SJSA1 (cell line): ENCODE results near the genes ZNF70, VPREB3 and GUCD1.

GRCh38 chr22:23687729-23688352 lies 3.0 kb upstream of the RGL4 start:
- RAMPAGE, long total RNA, result no peak

DNA sequence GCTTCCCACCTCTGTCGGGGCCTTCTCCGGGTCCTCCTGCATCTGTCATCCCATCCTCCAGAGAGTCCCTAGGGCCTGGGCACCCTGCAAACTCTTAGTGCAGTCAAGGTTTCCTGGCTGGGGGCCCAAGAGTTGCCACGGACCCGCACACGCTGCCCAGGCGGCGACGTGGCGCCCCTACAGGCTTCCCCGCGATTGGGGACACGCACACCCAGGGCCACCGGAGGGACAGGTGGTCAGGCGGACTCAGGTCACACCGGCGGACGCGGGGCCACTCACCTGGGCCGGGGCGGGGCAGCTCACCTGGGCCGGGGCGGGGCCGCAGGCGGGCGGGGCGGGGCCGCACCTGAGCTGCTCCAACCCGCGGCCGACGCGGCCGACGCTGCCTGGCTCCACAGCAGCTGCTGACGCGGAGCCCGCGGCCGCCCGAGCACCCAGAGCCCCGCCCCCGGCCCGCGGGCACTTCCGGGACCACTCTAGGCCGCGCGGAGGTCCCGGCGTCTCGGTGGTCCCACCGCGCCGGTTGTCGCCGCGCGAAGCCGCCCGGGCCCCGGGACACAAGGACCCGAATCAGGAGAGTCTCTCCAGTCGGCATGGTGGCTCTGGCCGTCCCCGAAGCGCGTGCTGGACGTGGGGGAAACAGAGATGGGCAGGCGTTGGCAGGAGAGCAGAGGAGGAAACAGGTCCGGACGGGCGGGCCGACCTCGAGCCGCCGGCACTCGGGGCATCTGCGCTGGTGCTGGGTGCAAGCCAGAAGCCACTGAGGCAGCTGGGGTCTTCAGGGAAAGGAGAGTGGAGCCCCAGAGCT lies at the start of gene ZNF70:
Gene ZNF70, minus strand, starts transcription at position 411 of the 808 bp plus-strand sequence.
- RAMPAGE, long total RNA, result no peak

- RAMPAGE, long total RNA, result no peak
Observed at GRCh38 chr22:23754280-23754657, at the start of gene VPREB3. Gene VPREB3 (minus strand): TSS chr22:23754425.

- RAMPAGE, long total RNA, result no peak
Observed at GRCh38 chr22:23811069-23811839, 24.5 kb downstream of the SMARCB1 start.

DNA sequence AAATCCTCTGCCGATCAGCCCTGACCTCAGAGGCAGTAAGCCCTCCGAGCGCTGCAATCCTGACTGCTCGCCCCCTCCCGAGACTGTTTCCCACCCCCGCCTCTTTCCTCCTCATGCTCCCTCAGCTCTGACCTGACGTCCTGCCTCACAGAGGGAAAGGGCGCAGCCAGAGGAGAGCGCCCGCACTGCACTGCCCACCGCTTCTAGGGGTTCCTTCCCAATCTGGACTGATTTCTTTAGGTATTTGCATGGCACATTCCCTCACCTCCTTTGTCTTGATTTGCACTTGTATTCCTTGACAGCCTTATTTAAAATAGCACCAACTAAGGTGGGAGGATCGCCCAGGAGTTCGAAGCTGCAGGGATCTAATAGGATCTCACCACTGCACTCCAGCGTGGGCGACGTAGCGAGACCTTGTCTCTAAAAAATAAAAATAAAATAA lies 624 bp downstream of the SLC2A11 start:
- RAMPAGE, long total RNA, result no peak

GRCh38 chr22:23895343-23895977 lies 1.3 kb downstream of the MIF start:
- RAMPAGE, long total RNA, result no peak

GRCh38 chr22:23913295-23914446 lies 19.5 kb downstream of the MIF start:
- RAMPAGE, long total RNA, result no peak

GRCh38 chr22:24050732-24051209 lies 39.7 kb downstream of the CABIN1 start:
- RAMPAGE, long total RNA, result no peak

GRCh38 chr22:24162327-24162915 lies 18.9 kb upstream of the SUSD2 start:
- RAMPAGE, long total RNA, result no peak

DNA sequence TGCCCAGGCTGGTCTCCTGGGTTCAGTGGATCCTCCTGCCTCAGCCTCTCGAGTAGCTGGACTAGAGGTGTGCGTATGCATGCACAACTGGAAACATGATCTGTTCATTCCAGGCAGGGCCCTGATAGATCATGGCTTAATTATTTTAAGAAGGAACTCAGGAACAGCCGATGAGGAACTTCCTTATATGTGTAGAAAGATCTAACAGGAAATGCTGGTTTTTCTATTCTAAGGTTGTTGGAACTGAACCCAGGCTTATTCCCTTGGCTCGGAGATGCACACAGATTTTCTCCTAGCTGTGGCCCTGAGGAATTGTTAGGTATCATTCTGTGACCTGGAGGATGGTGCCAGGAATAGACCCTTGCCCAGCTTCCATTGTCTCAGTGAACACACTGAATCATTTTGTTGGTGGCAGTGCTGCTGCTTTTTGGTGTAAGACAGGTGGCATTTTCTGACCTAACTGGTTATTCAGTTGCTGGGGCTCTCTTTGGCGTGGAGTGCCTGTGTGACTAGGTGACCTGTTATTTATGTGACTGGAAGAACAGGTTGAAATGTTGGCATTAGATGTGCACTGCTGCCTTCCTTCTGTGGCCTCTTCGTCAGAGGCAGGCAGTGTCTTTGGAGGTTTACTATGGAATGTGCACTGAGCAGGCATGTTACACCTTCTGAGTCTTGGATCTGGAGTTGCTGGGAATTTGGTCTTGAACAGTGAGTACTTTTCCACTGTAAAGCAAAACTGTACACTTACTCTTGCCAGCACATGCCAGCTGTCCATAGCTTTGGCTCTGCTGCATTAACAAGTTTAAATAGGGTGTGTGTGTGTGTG lies 32.6 kb downstream of the SPECC1L start:
- RAMPAGE, long total RNA, result no peak

DNA sequence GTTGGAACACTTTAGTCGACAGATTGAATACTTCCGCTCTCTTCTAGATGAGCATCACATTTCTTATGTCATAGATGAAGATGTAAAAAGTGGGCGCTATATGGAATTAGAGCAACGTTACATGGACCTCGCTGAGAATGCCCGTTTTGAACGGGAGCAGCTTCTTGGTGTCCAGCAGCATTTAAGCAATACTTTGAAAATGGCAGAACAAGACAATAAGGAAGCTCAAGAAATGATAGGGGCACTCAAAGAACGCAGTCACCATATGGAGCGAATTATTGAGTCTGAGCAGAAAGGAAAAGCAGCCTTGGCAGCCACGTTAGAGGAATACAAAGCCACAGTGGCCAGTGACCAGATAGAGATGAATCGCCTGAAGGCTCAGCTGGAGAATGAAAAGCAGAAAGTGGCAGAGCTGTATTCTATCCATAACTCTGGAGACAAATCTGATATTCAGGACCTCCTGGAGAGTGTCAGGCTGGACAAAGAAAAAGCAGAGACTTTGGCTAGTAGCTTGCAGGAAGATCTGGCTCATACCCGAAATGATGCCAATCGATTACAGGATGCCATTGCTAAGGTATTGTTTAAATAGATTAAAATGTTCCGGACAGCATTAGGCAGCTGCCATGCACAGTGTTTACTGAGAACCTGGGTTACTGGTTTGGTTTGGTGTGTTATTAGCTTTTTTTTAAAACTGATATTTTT lies 51.9 kb downstream of the SPECC1L start:
- RAMPAGE, long total RNA, result no peak

DNA sequence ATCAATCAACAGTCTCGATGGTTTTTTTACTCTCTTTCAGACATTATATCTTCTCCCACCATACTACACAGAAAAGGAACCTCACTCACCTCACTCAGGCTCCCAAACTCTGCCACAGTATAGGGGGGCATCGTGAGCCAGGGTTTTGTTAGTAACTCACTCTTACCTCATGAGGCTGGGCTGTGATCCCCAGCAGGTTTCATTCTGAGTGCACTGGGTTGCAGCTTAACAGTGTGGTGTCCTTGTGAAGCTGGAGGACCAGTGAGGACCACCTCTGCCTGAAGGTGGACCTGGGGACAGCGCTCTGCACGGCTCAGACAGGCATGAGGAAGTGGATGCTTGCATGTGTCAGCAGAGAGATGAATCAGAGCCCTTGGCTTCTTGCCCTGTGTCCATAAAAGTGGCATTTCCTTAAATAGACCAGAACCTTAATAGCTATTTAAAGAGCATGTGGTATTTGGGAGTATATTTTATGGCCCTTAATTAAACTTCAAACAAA lies 25.0 kb upstream of the ADORA2A start:
- RAMPAGE, long total RNA, result no peak

- RAMPAGE, long total RNA, result no peak
Observed at GRCh38 chr22:24419642-24420593, 7.5 kb upstream of the ADORA2A start.

GRCh38 chr22:24428643-24429828 lies 1.6 kb downstream of the ADORA2A start:
- RAMPAGE, long total RNA, result no peak

GRCh38 chr22:24433927-24435022 lies 6.9 kb downstream of the ADORA2A start:
- RAMPAGE, long total RNA, result no peak

DNA sequence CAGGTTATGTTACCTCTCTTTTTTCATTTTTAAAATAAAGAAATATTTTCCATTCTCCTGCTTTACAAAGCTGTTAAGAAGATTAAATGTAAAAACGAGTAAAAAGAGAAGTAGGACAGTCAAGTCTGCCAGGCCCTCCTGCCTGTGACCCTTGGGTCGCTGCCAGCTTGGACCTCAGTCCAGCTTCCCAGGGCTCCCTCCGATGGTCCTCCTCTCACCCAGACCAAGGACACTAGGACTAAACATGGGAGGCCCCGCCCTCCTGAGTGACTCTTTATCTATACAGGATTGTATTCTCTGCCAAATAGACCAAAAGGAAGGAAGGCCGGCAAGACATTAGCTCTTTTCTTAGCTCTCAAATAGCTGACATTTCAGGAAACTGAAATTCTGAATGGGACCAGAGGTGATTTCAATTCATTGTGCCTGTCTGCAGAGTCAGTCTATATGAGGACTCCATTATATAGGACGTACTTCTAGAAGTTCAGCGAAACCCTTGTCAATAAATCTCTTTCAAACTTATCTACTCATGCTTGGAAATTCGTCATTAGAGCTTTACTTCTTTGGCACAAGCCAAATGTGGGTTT lies 28.4 kb downstream of the ADORA2A start:
- RAMPAGE, long total RNA, result no peak

DNA sequence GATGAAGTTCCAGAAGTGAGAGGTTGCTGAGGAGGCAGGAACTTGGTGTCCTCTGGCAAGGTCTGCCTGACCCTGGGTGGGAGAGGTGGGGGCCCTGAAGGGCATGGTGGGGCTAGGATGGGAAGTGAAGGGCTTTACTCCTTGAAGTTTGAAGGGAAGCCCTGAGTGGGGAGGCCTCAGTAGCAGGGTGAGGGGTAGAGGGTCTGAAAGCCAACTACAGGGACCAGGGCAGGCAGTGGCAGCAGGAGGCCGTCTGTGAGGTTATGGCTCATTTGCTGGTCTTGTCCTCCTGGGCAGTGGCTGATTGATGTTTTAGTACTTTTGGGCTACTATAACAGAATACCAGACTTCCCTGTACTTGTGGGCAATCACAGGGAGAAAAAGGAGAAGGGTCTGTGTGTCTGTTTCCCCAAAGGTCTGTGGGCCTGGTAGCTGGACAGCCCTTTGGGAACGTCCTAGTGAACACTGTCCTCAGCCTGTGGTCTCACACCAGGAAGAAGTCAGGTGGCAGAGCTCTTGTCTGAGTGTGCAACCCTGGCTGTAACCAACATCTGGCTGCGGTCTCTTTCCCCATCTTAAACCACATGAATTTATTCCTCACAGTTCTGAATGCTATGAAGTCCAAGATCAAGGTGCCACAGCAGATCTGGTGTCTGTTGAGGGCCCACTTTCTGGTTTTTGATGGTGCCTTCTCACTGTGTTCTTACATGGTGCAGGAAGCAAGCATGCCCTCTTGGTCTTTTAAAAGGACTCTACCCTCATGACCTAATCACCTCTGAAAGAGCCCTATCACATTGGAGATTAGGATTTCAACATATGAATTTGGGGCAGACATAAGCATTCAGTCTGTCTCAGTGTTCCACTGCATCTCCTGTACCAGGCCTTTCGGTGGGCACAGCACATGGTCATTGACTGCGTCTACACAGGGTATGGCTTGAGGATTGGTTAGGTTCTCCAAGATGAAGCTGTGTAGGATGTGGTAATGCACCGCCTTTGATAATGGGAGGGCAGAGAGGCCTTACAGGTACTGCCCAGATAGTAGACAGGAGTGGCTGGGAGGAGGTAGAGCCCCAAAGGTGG lies 2.6 kb downstream of the UPB1 start:
- RAMPAGE, long total RNA, result no peak

DNA sequence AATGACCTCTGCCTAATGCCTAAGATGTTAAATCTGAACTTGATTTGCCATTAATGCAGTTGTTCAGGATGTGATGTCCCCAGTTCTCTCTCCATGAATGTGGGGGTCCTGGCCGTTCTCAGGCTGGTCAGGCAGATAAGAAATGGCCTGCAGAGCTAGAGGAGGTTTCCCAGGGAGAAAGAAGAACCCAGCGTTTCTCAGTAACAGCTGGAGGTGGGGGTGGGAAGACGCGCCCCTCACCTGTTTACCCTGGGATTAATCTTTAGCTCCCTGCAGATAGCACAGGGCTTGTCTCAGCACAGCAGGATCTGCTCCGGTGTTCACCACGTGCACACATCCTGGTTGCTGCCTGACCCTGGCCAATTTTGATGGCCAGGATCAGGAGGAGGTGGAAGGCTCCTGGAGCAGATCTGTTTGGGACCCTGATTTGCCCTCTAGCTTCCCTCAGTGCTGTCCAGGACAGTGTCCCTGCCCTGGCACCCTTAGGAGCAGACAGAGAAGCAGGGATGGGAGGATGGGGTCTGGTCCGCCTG lies 19.0 kb downstream of the UPB1 start:
- RAMPAGE, long total RNA, result no peak

- RAMPAGE, long total RNA, result no peak
Observed at GRCh38 chr22:24554266-24555303, at the start of gene GUCD1. Gene GUCD1 (minus strand): TSS chr22:24555138.

DNA sequence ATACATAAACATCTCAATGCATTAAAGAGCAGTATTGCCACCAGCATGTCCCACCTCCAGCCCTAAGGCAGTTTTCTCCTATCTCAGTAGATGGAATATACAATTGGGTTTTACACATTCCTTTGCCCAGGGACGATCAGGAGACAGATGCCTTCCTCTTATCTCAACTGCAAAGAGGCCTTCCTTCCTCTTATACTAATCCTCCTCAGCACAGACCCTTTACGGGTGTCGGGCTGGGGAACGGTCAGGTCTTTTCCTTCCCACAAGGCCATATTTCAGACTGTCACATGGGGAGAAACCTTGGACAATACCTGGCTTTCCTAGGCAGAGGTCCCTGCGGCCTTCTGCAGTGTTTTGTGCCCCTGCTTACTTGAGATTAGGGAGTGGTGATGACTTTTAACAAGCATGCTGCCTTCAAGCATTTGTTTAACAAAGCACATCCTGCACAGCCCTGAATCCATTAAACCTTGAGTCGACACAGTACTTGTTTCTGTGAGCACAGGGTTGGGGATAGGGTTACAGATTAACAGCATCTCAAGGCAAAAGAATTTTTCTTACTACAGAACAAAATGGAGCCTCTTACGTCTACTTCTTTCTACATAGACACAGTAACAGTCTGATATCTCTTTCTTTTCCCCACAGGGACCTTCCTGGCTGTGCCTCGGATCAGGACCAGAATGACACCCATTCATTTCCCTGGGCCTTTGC lies 27.9 kb downstream of the GGT1 start:
- RAMPAGE, long total RNA, result no peak